ENCODE measurements around a stretch of chr21.

DNA sequence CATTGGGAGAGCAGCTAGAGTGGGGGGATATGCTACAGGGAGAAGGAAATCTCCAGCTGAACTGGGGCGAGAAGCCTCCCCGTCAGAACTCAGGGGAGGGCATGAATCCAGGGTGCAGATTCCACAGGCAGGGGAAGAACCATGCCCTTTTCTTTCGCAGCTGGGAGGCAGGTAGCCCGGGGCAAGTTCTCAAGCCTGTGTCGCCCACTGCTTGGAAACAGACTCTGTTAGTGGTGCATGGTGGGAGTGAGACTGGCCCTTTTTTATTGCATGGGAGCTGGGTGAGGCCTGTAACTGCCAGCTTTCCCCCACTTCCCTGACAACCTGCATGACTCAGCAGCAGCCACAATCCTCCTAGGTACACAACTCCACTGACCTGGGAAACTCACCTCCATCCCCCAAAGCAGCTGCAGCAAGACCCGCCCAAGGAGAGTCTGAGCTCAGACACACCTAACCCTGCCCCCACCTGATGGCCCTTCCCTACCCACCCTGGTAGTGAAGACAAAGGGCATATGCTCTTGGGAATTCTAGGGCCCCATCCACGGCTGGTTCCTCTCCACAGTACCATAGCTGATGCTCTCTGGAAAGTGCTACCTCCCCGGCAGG lies 25.8 kb downstream of the PIGP start:
- RRBS, result no CpG with 5 or more reads among the region's 8 CpGs

GRCh38 chr21:37071736-37071953 lies 1.2 kb downstream of the PIGP start:
- RRBS, result no CpG with 5 or more reads among the region's 4 CpGs

- RRBS, result no CpG with 5 or more reads among the region's 1 CpG
Measured at GRCh38 chr21:37082492-37083124, 9.6 kb downstream of the TTC3 start.

- RRBS, result no CpG with 5 or more reads among the region's 6 CpGs
Measured at GRCh38 chr21:37207122-37207825, 59.9 kb downstream of the VPS26C start.

DNA sequence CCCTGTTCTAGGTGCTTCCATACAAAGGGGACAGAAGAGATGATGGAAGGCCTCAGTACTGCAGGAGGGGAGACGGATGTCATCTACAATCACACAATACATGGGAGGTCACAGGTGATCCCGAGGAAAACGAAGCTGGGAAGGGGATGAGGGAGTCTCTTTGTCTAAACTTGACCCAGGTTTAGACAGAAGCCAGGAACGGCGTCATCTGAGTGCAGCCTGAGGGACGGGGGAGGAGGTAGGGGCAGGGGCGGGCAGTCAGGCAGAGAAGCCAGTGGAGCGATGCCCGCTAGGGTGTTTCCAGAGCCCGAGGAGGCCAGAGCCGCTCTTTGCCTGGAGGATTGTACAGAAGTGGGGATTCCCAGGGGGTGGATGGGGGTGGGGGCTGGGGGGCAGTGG lies 58.5 kb downstream of the VPS26C start:
- RRBS, result no CpG with 5 or more reads among the region's 11 CpGs

DNA sequence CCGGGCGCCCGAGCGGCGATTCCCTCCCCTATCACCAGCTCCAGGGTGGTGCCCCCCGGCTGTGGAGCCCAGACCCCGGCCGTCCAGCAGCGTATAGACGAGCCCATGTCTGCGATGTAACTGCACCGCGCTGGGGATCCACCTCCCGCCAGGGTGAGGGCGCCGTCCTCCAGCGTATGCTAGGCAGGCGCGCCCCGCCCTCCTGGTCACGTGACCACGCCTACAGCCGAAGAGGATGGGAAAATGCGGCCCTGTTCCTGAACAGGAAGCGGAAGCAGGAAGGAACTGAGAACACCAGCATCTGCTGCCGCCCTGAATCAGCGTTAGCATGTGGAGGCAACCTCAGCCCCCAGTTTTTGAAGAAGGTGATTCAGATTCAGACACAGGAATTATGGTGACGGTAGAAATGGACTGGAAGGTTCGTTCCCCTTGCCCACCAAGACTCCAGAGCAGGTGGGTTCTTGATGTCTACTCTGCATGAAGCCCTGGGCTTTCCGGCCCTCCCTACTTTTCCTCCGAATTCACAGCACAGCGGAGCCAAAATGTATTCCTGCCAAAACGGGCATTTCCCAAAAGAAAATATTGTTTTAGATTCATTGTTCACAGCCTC lies 45.9 kb downstream of the VPS26C start:
- RRBS, result 4% methylated on average over 6 of the region's 33 CpGs

- RRBS, result no CpG with 5 or more reads among the region's 36 CpGs
Measured at GRCh38 chr21:37266768-37267224, 338 bp downstream of the VPS26C start.

DNA sequence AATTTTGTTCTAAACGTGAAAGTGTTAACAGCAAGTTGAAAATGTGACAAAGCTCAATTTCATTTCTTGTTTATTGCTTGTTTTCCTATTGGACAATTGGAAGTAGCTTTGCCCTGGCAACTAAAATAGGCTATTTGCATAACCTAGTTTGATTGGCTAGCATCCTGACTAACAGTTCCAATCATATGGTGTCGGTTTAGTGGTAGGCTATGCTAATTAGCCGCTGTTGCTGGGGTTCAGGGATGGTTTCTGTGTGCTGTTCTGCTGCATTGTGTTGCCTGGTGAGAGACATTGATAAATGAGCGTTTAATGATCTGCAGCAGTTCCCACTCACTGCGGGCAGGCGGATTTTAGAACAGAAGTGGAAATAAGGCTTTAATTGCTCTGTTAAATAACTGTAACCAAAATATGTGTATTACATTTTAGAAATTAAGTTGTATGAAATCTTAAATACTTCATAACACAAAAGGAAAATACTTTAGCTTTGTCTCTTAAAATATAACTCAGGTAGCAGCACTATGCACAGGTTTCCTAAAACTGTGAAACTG lies 68.6 kb downstream of the DYRK1A start:
- RRBS, result no CpG with 5 or more reads among the region's 6 CpGs

DNA sequence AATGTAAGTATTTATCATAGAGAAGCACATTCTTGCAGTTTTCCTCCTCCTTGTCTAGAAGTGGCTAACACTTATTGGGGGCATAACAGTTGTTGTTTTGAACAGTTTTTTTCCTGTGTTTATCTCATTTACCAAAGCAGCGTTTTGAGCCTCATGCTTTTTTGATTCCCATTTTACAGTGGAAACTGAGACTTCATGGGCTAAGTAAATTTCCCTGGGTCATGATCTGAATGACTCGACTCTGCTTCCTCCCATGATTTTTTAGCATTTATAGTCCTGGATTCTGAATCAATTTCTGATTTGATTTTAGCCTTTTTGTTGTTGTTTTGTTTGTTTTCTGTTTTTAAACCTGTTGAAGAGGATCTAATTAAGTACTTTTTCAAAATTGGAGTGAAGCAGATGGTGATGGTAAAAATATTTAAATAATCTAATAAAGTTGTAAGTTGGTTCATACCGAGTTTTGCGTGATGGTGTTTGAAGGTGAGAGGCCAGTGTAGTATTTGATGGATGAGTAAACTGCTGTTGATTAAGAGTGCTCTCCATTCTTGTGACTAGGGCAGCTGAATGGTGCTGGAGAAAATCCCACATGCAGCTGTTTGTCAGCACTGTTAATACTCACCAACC lies 139.9 kb downstream of the DYRK1A start:
- RRBS, result no CpG with 5 or more reads among the region's 4 CpGs

DNA sequence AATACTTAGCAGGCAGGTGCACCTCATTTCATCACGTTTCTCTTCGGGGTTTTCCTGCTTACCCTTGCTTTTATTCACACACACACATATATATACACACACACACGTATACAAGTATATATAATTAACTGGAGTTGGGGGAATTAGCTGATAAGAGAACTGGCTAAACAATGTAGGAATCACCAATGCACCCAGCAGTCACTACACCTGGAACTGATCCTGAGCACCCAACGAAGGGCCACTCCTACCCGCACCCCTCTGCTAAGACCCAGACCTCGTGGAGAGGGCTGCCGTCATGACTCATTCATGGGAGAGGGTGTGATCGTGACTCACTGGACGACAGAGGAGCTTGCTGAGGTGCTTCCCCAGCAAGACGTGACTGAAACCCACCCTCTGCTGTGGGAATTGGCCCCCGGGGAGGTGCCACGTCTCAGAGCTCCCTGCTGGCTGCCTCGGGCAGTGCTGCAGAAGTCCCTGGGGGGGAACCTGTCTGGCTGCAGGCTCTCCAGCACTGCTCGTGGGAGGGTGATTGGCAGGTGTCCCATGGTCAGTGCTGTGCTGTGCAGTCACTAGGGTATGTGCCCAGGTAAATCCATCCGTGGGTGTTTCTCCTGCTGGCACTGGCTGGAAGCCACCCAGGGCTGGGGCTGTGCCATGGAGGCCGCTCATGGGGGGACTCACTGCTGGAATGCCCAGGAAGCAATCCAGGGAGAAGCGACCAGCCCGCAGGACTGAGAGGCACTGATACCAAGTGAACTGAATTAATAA lies 166.6 kb downstream of the DYRK1A start:
- RRBS, result no CpG with 5 or more reads among the region's 18 CpGs

- RRBS, result no CpG with 5 or more reads among the region's 6 CpGs
Measured at GRCh38 chr21:37590331-37590689, 223.7 kb downstream of the DYRK1A start.

DNA sequence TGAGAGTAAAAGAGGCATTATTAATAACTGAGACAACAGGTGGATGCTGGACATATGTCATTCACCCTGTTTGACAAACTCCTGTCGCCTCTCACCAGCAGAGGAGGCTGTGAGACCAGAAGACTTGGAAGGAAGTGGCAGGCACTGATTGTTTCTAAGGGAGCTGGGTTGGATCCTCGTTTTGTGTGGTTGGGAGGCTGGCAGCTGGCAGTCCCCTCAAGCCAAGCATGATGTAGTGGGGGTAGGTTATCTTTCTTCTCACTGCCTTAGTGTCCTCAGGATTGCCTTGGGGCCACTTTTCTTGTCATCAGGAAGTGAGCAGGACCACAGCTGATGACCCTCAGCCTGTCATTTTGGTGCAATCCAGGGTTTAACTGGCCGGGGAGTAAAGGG lies 86.5 kb upstream of the KCNJ15 start:
- RRBS, result no CpG with 5 or more reads among the region's 3 CpGs

DNA sequence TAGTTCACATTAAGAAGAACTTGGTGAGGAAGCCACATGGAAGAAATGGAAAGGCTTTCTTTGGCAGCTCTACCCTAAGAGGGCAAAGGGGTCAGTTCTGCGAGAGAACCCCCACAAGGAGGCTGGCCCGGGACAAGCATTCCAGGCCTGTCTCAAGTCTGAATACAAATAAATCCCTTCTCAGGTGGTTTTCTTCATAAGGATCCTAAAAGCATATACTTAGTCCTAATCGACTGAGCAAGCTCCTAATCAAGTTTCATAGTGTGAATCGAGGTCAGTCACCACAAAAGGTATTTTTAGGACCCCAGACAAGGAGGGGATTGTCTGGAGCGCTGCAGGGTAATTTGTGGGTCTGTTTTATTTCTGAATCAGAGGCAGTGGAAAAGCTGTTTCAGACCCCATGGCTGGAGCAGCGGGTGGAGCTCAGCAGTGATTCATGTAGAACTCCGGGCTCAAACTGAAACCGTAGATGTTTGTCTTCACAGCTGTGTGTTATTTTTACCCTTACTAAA lies 63.2 kb downstream of the ERG start:
- RRBS, result no CpG with 5 or more reads among the region's 8 CpGs

DNA sequence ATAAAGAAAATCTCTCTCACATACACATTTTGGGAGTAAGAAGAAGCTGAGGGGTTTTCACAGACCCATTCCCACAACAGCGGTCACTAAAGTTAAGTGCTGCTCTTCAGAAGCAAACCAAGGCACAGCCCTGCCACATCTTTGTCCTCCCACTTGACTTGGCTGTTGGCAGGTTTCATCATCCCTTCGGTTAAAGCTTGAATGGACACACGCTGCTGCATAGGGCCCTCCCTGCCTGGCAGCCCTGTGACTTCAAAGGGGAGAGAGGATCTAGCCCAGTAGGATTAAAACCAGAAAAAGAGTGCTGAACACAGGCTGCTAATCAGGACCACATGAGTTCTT lies 49.7 kb downstream of the ERG start:
- RRBS, result no CpG with 5 or more reads among the region's 3 CpGs

GRCh38 chr21:38495234-38495628 lies 3.0 kb downstream of the ERG start:
- RRBS, result no CpG with 5 or more reads among the region's 5 CpGs

DNA sequence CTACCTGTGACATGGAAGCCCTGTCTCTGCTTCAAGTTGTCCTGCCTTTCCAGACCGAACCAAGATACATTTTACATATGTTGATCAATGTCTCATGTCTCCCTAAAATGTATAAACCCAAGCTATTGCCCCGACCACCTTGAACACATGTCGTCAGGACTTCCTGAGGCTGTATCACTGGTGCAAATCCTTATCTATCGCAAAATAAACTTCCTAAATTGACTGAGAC lies 70.3 kb upstream of the ETS2 start:
- RRBS, result no CpG with 5 or more reads among the region's 4 CpGs

DNA sequence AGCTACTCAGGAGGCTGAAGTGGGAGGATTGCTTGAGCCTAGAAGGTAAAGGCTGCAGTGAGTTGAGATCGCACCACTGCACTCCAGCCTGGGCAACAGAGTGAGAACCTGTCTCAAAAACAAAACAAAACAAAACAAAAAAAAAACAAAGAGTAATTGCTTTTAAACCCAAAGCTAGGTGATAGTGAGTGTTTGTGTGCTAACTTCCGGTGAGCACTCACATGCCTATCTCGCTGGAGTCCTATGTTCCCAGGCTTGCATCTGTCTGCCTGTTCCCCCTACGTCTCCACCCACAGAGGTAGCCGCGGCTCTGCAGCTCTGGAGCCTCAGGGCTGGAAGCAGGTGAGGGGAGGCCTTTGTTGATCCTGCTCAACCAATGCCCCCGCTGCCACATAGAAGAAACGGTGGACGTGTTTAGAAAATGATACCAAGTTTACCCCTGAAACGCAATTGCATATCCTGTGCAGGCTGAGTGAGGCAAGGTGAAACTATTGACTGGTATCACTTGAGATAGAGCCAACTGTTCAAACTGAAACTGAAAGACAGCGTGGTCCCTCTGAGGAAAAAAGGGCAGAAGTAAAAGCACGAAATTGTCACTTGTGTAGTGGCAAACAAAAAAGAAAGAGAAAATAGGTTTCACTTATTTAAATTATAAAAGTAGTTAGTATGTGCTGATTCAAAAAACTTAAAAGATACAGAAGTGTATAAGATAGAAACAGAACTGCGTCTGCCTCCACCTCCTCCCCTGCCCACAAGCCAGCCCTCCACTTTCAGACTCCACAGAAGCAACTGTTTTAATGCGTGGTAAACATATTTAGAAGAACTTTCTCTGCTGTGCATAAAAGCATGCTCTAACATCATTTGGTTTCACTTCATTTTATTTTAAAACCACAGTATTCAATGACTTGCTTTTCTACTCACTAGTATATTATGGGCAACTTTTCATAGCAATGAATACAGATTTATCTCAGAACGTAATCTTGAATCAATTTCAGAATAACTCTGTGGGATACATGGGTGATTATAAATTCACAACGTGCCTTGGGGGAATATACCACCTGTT lies 38.6 kb upstream of the ETS2 start:
- RRBS, result no CpG with 5 or more reads among the region's 16 CpGs

DNA sequence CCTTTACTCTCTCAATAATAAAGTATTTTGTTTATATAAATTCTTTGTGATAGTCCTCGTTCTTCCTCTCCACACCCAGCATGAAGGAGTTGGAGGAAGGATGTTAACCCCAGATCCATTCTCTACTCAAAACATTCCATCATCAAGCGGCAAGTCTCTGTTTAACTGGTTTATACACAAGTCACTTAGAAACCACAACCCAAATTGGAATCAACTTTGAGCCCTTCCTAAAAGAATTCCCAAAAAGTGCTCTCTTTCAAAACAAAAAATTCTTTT lies 19.1 kb downstream of the ETS2 start:
- RRBS, result no CpG with 5 or more reads among the region's 2 CpGs

DNA sequence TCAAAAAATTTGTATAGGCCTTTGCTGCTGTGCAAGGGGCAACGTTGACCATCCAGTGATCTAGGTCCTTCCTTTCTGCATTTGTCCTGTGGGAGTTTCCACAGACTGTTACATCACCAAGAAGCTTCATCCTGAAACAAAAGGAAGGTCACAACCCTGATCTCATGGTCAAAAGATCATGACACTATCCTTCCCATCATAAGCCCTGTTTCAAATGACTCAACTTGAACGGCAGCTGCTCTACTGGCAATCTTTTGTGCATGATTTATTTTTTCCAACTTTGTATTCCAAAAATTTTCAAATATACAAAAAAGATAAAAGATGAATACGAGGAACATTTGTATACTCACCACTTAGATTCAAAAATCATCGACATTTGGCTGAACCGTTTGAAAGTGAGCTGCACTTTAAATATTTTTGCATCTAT lies 74.5 kb downstream of the ETS2 start:
- RRBS, result no CpG with 5 or more reads among the region's 5 CpGs

Measured in GM19240 (cell line).